Epithelial cell of alveolus of lung (primary cell): ENCODE measurements around a stretch of chr1.

- RAMPAGE, long total RNA: no peak
- RRBS: 16% methylated on average over 3 of the region's 7 CpGs
Measured at GRCh38 chr1:37752160-37752428, 12.8 kb downstream of the EPHA10 start.

DNA sequence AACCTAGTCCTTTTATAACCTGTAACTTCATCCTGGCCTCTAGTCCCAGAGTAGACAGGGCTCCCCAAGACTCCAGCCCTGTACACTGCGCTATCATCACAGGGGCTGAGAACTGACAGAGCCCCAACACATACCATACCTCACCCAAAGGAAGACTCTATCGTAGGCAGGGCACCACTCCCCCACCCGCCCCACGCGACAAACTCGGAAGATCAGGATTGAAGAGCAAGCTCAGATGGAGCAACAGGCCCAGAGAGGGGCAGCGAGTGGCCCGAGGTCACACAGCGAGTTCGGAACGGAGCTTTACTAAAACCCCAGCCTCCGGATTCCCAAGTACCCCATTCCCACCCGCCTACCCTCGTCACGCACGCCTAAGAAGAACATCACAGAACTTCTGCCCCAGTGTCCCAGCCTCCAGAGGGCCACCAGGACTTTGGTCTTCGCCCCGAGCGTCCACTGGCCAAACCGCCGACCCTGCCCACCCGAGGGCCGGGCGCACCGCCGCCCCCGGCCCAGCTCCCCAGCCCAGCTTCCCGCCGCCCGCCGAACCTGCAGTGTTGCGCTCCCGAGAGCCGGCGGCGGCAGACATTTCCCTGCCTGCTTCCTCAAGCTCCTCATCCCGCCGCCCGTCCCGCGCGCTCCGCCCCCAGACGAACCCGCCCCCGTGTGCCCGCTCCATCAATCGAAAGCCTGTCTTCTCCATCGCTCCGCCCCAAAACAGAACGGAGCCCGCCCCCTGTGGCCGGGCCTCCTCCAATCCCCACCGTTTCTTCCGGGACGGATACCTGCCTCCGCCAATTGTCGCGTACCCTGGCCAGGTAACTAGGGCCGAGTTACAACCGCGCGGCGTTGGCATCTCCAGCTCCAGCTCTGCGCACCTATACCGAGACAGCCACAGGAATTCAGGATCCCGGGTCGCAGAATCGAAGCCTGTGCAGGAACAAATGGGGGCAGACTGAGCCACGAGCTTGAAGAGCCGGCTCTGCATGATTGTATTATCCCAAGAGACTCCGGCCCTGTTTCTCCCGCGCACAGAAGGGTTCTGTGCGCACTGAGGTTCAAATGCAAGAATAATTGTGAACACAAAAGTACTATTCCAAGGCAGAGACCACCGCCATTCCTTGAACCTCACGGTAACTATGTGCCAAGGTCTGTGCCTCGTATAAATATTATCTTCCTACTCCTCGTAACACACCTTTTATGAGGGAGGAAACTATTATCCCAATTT is 15.3 kb downstream of the INPP5B start:
- RAMPAGE, long total RNA: start-site peak on the minus strand centred at position 849 of the sequence, 92 bp wide, 20 and 8 reads in 2 replicates
- RRBS: 1% methylated on average over 13 of the region's 79 CpGs

DNA sequence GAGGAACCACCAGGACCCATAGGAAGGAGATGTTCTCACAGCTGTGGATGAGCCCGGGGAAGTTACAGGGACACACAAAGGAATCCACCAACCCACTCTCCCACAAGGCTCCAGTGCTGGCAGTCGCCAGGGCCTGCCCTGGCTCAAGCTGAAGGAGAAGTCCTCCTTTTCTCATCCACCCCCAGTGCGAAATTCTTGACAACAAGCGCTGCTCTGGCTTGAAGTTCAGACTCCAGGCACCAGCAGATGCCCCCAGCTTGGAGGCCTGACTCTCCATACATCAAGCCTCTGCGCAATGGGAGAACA is 4.5 kb downstream of the FHL3 start:
- RAMPAGE, long total RNA: no peak
- RRBS: no CpG with 5 or more reads among the region's 5 CpGs

GRCh38 chr1:38008844-38009701 is 3.5 kb upstream of the UTP11 start:
- RAMPAGE, long total RNA: no peak
- RRBS: no CpG with 5 or more reads among the region's 4 CpGs

DNA sequence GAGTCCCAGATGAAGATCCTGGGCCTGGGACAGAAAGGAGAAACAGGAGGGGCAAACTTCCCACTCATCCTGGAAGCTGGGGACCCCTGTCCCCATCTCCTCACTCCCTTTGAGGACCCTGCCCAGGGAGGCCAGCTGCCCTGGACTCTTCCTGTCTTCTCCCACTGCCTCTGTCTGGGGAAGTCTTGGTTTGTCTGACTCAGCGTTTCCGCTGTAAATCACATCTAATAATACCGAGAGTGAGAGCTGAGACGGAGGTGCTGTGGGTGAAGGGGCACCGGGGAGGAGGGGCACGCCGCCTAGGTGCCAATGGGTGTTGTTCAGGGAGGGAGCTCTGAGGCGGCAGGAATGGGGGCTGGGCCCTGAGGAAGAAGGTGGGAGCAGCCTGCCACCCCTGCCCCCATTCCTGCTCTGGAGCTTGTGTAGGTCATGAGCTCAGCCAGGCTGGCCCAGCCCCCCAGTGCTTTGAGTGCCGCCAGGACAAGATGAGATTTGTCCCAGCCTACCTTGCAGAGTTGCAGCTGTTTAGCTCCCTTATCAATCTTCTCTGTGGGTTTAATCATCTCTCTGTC is 16.5 kb downstream of the POU3F1 start:
- RAMPAGE, long total RNA: no peak
- RRBS: no CpG with 5 or more reads among the region's 9 CpGs

DNA sequence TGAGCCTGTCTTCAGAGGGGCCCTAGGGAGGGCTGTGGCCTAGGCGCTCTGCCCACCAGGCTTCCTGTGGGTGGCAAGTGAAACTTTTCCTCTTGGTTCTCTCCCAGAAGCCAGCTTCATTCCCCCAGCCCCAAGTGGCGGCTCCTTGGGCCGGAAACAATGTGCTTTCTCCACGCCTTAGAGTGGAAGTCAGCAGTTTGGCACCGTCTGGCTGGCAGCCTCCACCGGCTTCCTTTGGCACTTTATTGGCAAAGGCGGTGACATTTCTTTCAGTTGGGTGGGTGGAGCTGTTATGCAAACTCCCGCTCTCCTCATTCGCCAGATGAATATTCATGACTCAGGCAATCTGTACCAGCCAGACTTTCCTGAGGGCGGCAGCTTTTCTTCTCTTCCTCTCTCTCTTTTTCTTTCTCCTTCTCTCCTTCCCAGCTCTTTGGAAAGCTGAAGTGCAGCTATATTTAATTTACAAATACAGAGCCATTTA is 67.7 kb upstream of the POU3F1 start:
- RAMPAGE, long total RNA: no peak
- RRBS: 20% methylated on average over 4 of the region's 10 CpGs

DNA sequence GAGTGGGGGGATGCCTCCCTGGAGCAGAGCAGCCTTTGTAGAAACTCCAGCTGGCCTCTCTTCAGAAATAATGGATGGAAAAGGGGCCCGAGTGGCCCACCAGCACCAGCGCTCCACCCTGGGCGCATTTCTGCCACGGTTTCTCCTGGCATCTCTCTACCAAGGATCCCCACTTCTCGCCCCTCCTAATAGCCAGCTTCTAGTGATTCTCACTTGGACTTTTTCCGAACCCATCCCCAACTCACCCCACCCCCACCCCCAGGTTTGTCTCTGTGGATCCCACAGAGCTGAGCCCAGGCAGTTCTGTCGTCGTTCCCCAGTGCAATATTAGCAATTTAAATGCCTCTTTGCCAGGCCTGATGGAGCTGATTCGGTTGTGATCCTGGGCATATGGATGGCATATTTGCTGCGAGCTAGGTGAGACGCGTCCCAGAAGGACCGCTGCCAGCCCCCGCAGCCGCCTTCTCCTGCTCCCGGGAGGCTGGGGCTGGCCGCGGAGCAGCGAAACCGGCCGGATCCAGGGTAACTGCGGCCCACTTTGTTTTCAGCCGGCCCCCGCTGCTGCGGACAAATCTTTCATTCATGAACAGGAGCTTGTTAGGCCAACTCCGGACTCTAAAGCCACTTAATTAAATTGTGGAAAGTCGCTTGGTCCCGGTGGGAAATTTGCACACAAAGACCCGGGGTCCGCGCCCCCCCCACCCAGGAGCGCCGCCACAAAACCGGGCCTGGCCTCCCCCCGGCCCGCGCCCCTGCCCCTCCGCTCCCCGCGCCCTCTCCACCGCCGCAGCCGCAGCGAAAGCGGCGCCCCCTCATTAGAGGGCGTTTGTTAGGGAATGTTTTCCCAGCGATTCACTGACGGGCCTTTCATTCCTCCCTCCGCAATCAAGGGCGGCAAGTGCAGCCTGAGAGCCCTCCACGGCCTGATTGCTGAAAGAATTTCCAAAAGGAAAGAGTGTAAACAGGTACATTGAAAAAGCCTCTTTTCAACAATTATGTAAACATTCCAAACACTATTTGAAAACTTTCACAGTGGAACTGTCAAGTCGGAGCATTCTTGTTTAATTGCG is 383.4 kb downstream of the RRAGC start:
- RAMPAGE, long total RNA: no peak
- RRBS: 2% methylated on average over 13 of the region's 54 CpGs

DNA sequence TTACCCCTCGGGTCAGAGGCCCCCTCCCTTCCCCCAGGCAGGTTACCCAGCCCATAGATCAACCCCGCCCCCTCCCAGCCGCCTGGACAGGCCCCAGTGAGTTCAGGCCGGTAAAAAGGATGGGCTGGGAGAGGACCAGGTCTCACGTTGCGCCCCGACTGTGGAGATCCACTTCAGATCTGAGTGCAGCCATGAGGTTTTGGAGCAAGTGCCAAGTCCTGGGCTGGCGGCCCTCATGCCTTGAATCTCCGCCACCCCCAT is 300.8 kb downstream of the RRAGC start:
- RAMPAGE, long total RNA: no peak
- RRBS: no CpG with 5 or more reads among the region's 9 CpGs

GRCh38 chr1:38727922-38728938 is 131.3 kb downstream of the RRAGC start:
- RAMPAGE, long total RNA: no peak
- RRBS: no CpG with 5 or more reads among the region's 17 CpGs

GRCh38 chr1:39104615-39105191 is 78.6 kb downstream of the NDUFS5 start:
- RAMPAGE, long total RNA: no peak
- RRBS: 1% methylated on average over 16 of the region's 38 CpGs

- RAMPAGE, long total RNA: no peak
- RRBS: no CpG with 5 or more reads among the region's 8 CpGs
Measured at GRCh38 chr1:39107414-39107875, 81.3 kb downstream of the NDUFS5 start.

DNA sequence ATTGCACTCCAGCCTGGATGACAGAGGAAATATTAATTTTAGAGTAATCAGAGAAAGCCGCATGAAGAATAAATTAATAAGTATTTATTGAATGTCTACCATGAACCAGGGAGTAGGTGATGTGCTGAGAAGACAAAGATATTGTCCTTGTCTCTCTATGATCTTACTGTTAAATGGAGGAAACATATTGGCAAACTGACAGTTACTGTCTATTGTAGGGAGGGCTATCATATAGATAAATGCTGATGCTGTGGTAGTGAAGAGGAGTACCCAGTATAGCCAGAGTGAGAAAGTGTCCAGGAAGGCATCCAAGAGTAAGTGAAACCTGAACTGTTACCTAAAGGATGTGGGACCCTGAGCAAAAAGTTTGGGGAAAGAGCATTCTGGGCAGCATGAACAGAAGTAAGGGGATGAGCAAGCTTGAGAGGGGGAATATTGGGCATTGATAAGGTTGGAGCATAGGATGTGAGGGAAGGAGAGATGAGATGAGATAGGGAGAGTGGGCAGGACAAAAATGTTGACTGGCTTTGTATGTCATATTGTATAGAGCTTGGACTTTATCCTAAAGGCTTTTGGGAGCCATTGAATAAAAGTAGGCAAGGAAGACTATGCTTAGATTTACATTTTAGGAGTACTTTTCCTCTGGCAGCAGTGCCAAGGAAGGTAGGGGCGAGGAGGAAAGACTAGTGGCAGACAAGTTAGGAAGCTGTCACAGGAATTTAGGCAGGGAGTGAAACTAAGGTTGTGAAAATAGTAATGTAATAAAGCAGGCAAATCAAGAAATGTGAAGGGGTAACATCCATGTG is 88.6 kb downstream of the NDUFS5 start:
- RAMPAGE, long total RNA: no peak
- RRBS: no CpG with 5 or more reads among the region's 2 CpGs

DNA sequence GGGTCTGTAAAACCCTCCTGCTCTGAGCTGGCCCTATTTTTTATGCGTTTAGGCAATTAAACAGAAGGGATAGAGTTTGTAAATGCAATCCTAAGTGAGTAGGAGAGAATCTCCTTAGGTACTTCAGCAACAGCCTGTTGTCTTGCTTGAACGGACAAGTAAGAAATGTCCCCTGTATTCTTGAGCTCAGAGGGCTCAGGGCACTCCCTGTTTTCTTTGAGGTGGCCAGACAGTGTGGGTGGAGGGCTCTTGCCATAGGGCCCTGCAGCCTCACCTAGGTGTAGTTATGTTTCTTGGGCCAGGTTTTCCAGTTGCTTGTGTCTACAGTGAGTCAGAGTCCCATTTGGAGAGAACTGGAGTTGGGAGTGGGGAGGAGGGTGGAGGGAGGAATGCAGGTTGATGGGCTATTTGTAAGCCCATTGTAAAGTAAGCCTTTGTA is 45.4 kb upstream of the MACF1 start:
- RAMPAGE, long total RNA: no peak
- RRBS: no CpG with 5 or more reads among the region's 2 CpGs

- RAMPAGE, long total RNA: no peak
- RRBS: no CpG with 5 or more reads among the region's 5 CpGs
Measured at GRCh38 chr1:39170637-39171217, 33.8 kb upstream of the MACF1 start.

GRCh38 chr1:39183621-39184415 is 20.7 kb upstream of the MACF1 start:
- RAMPAGE, long total RNA: no peak
- RRBS: no CpG with 5 or more reads among the region's 3 CpGs

DNA sequence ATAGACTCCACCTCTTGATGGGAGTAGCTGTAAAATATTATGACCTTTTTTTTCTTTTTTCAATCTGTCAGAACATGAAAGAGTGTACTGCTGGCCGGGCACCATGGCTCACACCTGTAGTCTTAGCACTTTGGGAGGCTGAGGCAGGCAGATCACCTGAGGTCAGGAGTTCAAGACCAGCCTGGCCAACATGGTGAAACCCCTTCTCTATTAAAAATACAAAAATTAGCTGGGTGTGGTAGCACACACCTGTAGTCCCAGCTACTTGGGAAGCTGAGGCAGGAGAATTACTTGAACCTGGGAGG is 91.8 kb downstream of the MACF1 start:
- RAMPAGE, long total RNA: no peak
- RRBS: no CpG with 5 or more reads among the region's 1 CpG

GRCh38 chr1:39317039-39317510 is 112.6 kb downstream of the MACF1 start:
- RAMPAGE, long total RNA: no peak
- RRBS: no CpG with 5 or more reads among the region's 8 CpGs

GRCh38 chr1:39318155-39318760 is 113.8 kb downstream of the MACF1 start:
- RAMPAGE, long total RNA: no peak
- RRBS: no CpG with 5 or more reads among the region's 8 CpGs

- RAMPAGE, long total RNA: no peak
- RRBS: no CpG with 5 or more reads among the region's 7 CpGs
Measured at GRCh38 chr1:39410619-39411525, 80.6 kb upstream of the BMP8A start.

DNA sequence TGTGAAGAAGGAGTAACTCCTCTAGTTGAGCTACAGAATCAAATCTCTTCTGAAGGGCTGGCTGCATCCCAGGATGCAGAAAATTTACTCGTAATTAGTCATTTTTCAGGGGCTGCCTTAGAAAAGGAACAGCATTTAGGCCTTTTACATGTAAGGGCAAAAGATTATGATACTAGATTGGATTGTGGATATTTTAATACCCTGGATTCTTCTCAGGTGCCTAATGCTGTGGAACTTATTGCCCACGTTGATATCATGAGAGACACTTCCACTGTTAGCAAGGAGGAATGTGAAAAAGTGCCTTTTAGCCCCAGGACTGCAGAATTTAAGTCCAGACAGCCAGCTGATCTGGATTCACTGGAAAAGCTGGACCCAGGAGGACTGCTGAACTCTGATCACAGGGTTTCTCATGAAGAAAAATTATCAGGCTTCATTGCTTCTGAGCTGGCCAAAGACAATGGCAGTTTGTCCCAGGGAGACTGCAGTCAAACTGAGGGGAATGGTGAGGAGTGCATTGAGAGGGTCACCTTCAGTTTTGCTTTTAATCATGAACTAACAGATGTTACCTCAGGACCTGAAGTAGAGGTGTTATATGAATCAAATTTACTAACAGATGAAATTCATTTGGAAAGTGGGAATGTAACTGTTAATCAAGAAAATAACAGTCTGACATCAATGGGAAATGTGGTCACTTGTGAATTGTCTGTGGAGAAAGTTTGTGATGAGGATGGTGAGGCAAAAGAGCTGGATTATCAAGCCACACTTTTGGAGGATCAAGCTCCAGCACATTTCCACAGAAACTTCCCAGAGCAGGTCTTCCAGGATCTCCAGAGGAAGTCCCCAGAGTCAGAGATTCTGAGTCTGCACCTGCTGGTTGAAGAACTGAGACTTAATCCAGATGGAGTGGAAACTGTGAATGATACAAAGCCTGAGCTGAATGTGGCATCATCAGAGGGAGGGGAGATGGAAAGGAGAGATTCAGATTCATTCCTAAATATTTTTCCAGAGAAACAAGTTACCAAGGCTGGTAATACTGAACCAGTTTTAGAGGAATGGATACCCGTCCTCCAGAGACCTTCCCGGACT is 79.4 kb upstream of the BMP8A start:
- RAMPAGE, long total RNA: no peak
- RRBS: no CpG with 5 or more reads among the region's 4 CpGs